Transverse colon (tissue), 4 donors: ENCODE data around the gene CCDC178.

DNA sequence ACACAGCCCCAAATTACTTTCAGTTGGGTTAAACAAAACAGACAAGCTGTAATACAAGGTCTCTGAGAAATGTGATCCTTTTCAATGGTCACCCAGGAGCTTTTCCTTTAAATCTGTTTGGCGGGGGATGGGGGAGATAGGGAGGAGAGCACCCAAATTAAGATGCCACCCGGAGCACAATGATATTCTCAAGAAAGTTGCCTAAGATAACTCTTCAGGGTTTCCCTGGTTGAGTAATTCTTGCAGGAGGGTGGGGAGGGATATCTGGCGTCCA is 986 bp downstream of the GAREM1 start:
- PRO-cap = no peak
- RAMPAGE, long total RNA, 4 experiments = no peak in any of the 4 experiments

DNA sequence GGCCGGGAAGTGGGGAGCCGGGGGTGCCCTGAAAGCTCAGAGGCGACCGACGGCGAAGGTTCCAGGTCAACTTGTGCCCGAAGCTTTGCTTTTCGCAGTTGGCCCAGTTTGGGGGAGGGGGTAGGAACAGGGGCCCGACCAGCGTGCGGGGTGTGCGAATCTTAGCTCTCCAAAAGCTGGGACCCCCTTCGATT is 1.9 kb downstream of the KLHL14 start:
- PRO-cap = unidirectional peak, minus-strand start at position 73 of the sequence
- RAMPAGE, long total RNA, 4 experiments = no peak in any of the 4 experiments

- PRO-cap = no peak
- RAMPAGE, long total RNA, 4 experiments = no peak in any of the 4 experiments
Measured at GRCh38 chr18:33248402-33248654, 192.2 kb downstream of the CCDC178 start.

GRCh38 chr18:33440127-33441242 is at the start of gene CCDC178:
CCDC178 (minus strand) TSS chr18:33440721.
- PRO-cap = no peak
- RAMPAGE, long total RNA, 4 experiments = no peak in any of the 4 experiments

- PRO-cap = no peak
- RAMPAGE, long total RNA, 4 experiments = no peak in any of the 4 experiments
Measured at GRCh38 chr18:34222520-34223590, 1.9 kb downstream of the NOL4 start.

- PRO-cap = no peak
- RAMPAGE, long total RNA, 4 experiments = start-site peak on the plus strand in 1 of 4 experiments, at chr18:34493344-34493364 at its widest, 5 reads per replicate
Measured at GRCh38 chr18:34493162-34493522, 217.0 kb upstream of the DTNA start.

- PRO-cap = unidirectional peak, minus-strand start at chr18:34711147
- RAMPAGE, long total RNA, 4 experiments = no peak in any of the 4 experiments
Measured at GRCh38 chr18:34711063-34711364, 916 bp downstream of the DTNA start.

DNA sequence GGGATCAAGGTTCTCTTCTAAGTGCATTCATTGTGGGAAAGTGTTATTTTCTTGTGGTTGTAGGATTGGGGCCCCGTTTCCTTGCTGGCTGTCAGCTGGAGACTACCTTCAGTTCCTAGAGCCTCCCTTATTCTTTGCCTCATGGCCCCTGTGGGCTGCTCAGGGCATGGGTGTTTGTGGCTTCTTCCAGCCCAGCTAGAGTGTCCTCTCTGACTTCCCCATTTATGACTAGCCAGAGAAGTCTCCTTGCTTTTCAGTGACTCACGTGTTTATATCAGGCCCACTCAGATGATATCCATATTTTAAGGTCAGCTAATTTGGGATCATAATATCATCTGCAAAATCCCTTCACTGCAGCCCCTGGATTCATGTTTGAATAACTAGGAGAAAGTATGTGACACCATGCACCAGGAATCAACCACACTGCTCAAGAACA is 62.8 kb downstream of the DTNA start:
- PRO-cap = no peak
- RAMPAGE, long total RNA, 4 experiments = no peak in any of the 4 experiments

DNA sequence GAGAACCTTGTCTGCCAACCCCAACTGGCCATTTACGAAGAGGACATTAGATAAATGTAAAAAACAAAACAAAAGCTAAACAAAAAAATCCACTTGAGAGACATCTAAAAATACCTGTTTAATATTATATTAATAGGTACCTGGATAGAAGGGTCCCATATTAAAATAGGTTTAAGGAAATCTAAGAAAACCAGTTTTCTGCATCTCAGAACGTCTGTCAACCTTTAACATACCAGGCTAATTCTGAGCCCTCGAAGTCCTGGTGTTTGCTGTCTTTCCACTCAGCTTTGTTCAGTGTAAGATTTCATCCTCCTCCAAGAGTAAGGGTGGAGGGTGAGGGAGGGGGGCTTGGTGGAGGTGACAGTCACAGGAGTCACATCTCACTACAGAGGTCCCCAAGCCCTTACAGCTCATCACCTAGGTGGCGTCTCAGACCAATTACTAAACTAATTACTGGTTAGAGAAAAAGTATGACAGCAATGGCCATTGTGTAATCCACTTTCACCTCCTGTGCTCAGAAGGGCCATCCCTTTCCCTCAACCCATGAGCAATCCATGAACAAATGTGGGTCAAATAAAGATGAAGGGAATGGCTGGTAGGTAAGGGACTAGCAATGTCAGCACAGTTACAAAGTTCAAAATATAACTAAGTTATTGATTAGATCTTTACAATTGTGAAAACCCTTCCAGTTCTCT is 98.0 kb downstream of the DTNA start:
- PRO-cap = no peak
- RAMPAGE, long total RNA, 4 experiments = no peak in any of the 4 experiments

- PRO-cap = no peak
- RAMPAGE, long total RNA, 4 experiments = no peak in any of the 4 experiments
Measured at GRCh38 chr18:34822031-34822609, 112.0 kb downstream of the DTNA start.

DNA sequence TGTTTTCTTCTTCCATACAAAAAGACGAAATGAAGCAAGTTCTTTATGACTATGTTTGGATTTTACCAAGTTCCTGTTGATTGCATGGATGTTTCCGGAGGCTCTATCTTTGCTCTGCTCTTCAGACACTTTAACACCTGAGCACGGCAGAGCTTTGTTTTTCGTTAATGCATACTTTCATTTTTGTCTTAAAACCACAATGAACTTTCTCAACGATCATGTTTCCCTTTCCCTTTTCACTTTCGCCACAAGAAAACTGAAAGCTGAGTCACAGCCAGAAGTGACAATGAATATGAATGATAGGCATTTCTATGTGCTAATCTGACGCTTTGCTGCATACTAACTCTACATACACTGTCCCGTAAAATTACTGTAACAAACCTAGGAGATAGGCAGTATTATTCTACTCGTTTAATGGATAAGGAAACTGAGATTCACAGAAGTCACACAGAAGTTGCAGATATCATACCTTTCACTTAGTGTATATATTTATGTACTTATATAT is 150.4 kb downstream of the DTNA start:
- PRO-cap = no peak
- RAMPAGE, long total RNA, 4 experiments = no peak in any of the 4 experiments

GRCh38 chr18:35059980-35060548 is 18.9 kb downstream of the MAPRE2 start:
- PRO-cap = no peak
- RAMPAGE, long total RNA, 4 experiments = no peak in any of the 4 experiments

DNA sequence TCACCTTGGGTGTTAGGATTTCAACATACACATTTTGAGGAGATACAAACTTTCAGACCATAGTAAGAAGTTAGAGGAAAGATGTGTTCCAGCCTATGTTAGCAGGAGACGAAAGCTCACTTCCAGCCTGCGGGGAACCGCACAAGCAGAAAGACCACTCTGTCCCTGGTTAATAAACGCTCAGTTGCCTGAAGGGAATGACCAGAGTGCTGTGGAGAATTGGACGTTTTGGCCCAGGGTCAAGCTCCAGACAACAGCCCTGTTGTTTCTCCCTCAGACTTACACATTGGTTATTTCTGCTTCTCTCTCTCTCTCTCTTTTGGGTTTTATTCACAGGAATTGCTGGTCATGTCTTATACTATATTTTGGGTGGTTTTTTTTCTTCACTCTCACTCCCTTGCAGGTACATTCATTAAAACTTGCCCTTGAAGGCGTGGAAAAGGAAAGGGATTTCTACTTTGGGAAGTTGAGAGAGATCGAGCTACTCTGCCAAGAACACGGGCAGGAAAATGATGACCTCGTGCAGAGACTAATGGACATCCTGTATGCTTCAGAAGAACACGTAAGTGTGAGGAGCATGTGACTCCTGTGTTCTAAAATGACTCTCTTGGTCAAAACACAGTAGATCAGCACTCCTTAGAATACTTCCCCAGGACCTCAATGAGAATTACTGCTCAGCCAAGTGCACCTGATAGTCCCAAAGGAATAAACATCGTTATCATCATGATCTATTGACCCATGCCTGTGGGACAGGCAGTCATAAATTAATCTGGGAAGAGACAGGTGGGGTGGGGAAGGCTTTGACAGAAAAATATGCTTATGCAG is 90.6 kb downstream of the MAPRE2 start:
- PRO-cap = no peak
- RAMPAGE, long total RNA, 4 experiments = start-site peak on the plus strand in 1 of 4 experiments, centred at position 415 of the sequence, 12 reads per replicate

DNA sequence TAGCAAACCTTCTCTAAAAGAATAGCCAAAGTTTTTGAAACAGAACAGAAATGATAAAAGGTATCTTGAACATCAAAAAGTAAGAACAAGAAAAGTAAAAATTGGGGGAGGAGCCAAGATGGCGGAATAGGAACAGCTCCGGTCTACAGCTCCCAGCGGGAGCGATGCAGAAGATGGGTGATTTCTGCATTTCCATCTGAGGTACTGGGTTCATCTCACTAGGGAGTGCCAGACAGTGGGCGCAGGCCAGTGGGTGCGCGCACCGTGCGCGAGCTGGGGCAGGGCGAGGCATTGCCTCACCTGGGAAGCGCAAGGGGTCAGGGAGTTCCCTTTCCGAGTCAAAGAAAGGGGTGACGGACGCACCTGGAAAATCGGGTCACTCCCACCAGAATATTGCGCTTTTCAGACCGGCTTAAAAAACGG is 35.1 kb upstream of the ZNF397 start:
- PRO-cap = no peak
- RAMPAGE, long total RNA, 4 experiments = no peak in any of the 4 experiments

- PRO-cap = no peak
- RAMPAGE, long total RNA, 4 experiments = no peak in any of the 4 experiments
Measured at GRCh38 chr18:35267692-35268235, 22.3 kb downstream of the ZSCAN30 start.

DNA sequence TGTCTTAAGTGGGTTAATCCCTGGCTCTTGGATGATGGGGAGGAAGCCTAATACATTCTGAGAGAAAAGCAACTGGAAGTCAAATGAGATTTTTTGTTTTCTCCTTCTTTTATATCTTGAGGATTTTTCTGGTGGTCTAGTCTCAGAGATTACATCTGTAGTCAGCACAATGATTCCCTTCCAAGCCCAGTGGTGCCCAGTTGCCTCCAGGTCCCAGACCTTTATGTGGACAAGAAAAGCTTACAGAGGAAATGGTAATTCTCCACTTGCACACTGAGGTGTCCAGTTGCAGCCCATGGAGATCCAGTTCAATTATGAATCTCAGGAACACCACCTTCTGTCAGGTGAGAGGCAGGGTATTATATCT is 843 bp upstream of the ZSCAN30 start:
- PRO-cap = no peak
- RAMPAGE, long total RNA, 4 experiments = no peak in any of the 4 experiments

- PRO-cap = no peak
- RAMPAGE, long total RNA, 4 experiments = no peak in any of the 4 experiments
Measured at GRCh38 chr18:35355073-35355568, 10.9 kb upstream of the ZNF24 start.

DNA sequence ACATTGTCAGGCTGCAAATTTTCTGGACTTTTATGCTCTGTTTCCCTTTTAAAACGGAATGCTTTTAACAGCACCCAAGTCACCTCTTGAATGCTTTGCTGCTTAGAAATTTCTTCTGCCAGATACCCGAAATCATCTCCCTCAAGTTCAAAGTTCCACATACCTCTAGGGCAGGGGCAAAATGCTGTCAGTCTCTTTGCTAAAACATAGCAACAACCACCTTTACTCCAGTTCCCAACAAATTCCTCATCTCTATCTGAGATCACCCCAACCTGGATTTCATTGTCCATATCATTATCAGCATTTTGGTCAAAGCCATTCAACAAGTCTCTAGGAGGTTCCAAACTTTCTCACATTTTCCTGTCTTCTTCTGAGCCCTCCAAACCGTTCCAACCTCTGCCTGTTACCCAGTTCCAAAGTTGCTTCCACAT is 9.0 kb downstream of the INO80C start:
- PRO-cap = no peak
- RAMPAGE, long total RNA, 4 experiments = start-site peak on the minus strand in 2 of 4 experiments, centred at positions 221 to 319 of the sequence, 6 to 10 reads per replicate

- PRO-cap = unidirectional peak, plus-strand start at chr18:35580922; bidirectional peak, plus-strand start at chr18:35581022, minus-strand start at chr18:35581030; bidirectional peak, plus-strand start at chr18:35581754, minus-strand start at chr18:35581611
- RAMPAGE, long total RNA, 4 experiments = no peak in any of the 4 experiments
Measured at GRCh38 chr18:35580517-35581658, 652 bp upstream of the GALNT1 start.

DNA sequence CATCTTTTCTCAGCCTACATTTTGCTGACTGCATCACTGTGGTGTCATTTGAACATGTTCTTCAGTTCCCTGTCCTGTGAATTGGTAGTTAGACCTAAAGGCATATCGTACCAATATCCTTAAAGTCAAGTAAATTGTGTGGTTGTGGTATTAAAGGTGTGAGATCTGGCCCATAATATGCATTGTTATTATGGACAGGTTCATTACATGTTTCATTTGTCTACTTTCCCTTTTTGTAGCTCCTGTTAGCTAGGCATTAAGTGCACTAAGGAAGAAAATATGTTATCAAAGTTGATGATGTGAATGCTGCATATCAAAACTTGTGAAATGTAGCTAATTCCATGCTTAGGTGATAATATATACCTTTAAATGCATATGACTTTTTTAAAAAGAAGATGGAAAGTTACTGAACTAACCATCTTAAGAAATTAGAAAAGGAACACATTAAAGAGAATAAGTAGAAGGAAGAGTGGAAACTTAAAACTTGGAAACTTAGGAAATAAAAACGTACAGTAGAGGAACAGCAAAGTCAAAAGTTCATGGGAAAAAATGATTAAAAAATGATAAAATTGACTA is 86.3 kb downstream of the GALNT1 start:
- PRO-cap = no peak
- RAMPAGE, long total RNA, 4 experiments = no peak in any of the 4 experiments